HT1080 (cell line): ENCODE data around the genes STARD13 and NBEA.

RAMPAGE:
- cytosol, long total RNA, result no peak
- long total RNA, result no peak
- nucleus, long total RNA, result no peak
Measured at GRCh38 chr13:32413107-32413688, 14.7 kb downstream of the N4BP2L1 start.

DNA sequence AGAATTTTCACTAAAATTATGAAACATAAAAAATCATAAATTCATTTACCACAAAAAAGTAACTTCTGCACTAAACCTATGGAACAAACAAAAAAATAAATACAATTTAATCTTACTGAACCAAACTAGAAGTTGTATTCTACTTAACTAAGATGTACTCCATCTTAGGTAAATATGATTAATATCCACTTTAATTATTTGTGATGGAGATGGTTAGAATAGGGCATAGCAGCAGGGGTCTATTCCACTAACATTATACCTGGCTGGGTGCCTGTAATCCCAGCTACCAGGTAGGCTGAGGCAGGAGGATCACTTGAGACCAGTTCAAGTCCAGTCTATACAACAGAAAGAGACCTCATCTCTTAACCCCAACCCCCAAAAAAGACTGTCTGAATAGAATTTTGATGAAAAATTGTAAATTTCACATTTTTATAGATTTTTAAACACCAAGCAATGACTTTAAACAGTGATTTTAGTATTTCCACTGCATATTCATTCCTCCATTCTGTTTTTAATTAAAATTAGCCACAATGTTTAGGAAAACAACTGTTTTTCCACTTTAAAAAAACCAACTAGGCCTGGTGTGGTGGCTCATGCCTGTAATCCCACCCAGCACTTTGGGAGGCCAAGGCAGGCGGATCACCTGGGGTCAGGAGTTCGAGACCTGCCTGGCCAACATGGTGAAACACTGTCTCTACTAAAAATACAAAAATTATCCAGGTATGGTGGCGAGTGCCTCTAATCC lies 24.1 kb downstream of the N4BP2L2 start:
RAMPAGE:
- cytosol, long total RNA, result no peak
- long total RNA, result no peak
- nucleus, long total RNA, result no peak

DNA sequence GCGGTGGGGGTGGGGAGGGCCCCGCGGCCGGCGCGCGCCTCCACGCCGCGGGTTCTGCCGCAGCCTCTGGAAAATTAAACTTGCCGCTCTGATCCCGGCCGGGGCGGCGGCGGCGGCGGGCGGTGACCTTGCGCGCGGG lies 433 bp downstream of the PDS5B start:
RAMPAGE:
- cytosol, long total RNA, result no peak
- long total RNA, result no peak
- nucleus, long total RNA, result no peak

DNA sequence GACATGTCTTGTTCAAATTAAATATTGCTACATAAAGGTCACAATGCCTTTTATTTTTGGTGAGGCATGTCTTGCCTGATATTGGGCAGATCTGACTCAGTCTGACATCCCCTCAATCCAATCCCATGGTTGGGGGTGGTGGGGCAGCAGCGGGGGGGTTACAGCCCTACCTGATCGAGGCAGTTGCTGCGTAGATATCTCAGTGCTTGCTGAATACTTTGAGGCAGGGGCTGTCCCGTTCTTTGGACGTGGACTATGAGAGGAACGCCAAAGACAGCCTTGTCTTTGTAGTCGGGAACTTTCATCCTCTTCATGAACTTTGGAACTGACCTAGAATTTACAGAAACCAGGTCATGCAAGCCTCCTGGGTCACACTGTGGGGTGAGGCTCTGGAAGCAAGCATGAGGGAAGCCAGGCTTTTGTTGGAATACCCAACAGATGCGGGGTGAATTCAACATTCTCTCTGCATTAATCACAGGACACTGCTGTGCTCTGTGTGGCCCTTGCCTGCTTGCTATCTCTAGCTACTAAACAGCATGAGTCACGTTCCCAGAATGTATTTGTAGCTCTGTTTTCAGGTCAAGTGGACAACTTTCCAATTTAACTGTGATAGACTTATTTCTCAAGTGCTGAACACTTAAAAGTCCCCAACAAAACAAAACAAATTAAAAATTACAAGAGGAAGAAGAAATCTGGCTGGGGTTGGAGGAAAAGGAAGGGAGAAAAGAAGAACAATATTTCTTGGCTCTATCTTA lies 109.9 kb downstream of the KL start:
RAMPAGE:
- cytosol, long total RNA, result no peak
- long total RNA, result no peak
- nucleus, long total RNA, result no peak

RAMPAGE:
- cytosol, long total RNA, result no peak
- long total RNA, result no peak
- nucleus, long total RNA, result no peak
Measured at GRCh38 chr13:33182750-33183321, 102.7 kb downstream of the STARD13 start.

DNA sequence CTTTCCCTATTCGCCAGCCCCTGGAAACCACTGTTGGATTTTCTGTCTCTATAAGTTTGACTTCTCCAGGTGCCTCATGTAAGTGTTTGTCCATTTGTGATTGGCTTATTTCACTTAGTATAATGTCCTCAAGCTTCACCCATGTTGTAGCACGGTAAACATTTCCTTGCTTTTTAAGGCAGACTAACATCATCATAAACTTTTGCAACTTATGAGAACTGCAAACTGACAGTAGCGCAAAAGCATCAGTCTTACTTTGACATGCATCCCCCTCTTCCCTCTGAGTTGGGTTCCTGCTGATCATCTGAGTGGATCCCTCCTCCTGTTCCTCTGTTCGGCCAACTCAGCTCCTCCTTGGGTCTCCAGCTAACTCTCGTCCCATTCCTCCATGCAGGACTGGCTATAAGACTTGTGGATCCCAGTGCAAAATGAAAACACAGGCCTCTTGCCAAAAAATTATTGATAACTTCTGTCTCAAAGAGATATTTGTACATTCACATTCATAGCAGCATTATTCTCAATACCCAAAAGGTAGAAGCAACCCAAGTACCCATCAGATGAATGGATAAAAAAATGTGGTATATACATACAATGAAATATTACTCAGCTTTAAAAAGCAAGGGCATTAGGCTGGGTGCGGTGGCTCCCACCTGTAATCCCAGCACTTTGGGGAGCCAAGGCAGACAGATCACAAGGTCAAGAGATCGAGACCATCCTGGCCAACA lies 64.2 kb downstream of the STARD13 start:
RAMPAGE:
- cytosol, long total RNA, result no peak
- long total RNA, result no peak
- nucleus, long total RNA, result no peak

GRCh38 chr13:33234429-33234952 lies 51.1 kb downstream of the STARD13 start:
RAMPAGE:
- cytosol, long total RNA, result no peak
- long total RNA, result no peak
- nucleus, long total RNA, result no peak

DNA sequence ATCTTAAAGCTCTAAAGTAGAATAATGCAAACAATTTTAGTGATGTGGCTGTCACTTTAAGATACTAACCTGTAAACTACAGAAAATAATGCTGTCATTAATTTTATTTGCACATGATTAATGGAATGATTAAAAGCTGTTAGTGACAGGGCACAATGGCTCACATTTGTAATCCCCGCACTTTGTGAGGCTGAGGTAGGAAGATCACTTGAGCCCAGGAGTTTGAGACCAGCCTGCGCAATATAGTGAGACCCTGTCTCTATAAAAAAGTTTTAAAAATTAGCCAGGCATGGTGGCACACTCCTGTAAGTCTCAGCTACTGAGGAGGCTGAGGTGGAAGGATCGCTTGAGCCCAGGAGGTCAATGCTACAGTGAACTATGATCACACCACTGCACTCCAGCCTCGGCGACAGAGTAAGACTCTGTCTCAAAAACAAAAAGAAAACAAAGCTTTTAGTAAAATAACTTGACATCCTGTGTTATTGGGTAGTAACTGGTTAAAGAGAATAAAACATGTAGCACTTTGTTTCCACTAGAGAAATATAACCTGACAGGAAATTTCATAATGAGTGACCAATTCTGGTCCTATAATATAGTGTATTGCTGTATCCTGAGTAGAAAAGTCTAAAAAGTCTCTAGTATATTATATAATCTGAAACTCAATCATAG lies 2.8 kb downstream of the STARD13 start:
RAMPAGE:
- cytosol, long total RNA, result no peak
- long total RNA, result no peak
- nucleus, long total RNA, result no peak

GRCh38 chr13:33285402-33286238 lies at the start of gene STARD13:
STARD13 (minus strand) TSS chr13:33285755.
RAMPAGE:
- cytosol, long total RNA, result start-site peak on the minus strand at chr13:33285664-33285731, 24 and 104 reads in 2 replicates
- long total RNA, result no peak
- nucleus, long total RNA, result no peak

GRCh38 chr13:33286239-33286439 lies 584 bp upstream of the STARD13 start:
RAMPAGE:
- cytosol, long total RNA, result no peak
- long total RNA, result no peak
- nucleus, long total RNA, result no peak

RAMPAGE:
- cytosol, long total RNA, result no peak
- long total RNA, result no peak
- nucleus, long total RNA, result no peak
Measured at GRCh38 chr13:33316701-33317386, 31.3 kb upstream of the STARD13 start.

RAMPAGE:
- cytosol, long total RNA, result no peak
- long total RNA, result no peak
- nucleus, long total RNA, result no peak
Measured at GRCh38 chr13:33351110-33351642, 65.6 kb upstream of the STARD13 start.

RAMPAGE:
- cytosol, long total RNA, result no peak
- long total RNA, result no peak
- nucleus, long total RNA, result no peak
Measured at GRCh38 chr13:33494696-33495253, 209.2 kb upstream of the STARD13 start.

DNA sequence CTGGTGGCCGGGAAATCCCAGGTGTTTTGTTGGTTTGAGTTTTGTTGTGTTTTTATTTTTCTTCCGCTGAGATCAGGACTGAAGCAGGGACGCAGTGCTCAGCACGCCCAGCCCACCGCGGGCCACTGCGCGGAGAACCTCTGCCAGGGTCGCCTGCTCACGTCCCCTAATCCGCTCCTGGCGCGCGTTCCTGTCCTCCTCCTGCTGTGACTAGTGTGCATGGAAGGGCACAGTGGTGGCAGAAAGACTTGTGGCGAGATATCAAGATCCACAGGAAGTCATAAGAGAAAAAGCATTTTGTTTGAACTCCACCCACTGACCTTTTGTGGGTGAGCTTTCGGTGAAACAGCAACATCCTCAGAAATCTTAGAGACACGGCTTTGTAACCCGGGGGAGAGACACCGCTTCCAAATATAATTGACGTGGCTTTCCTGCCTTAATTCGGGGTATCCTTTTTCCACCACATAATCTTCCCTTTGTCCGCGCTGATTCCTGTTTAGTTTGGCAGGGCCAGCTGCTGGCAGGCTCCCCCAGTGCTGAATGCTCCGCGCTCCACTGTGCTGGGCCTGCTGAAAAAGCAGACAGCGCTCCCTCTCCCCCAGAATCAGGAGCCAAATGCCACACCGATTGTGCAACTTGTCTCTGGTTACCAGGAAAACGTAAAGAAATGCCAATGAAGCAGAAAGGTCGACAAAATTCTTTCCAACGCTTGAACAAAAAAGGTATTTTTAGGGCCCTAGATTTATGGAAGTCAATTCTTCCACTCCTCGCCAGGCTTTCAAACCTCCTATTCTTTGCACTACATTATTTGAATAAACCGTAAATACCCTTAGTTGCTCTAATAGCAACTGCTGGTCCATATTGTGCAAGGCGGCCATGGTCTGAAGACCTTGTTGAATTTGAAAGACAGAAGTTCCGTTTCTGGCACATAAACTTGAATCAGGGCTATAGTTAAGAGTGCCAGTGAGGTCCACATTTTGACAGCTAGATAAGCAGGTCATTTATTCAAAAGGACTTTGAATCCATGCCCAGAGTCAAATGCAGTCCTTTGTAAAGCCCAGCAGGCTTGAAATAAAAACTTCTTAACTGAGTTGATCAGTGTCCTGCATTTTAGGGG lies 206.9 kb upstream of the RFC3 start:
RAMPAGE:
- cytosol, long total RNA, result no peak
- long total RNA, result no peak
- nucleus, long total RNA, result no peak

DNA sequence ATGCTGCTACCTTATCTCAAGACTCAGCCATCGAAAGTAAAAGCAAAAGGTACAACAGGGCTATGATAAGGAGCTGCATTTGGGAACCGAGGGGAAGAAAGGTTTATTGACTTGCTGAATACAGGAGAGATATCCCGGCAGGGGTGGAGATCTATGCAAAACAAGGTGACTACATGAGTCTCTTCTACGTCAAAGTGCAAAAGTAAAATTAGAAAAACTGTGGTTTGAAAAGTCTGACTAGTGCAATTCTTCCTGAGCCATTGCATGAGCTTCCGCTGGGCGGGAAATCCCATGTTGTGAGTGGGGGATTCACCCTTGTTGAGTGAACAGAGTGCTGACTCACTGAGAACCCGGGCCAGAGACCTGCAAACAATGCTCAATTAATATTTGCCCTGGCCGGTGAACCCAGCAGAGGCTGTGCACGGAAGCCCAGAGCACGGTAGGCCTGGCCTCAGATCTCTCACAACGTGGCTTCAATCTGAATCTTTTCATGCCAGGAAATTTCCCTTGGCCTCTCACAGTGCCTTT lies 138.7 kb upstream of the RFC3 start:
RAMPAGE:
- cytosol, long total RNA, result start-site peak on the plus strand centred at position 347 of the sequence, 88 bp wide, 25 and 16 reads in 2 replicates
- long total RNA, result no peak
- nucleus, long total RNA, result no peak

DNA sequence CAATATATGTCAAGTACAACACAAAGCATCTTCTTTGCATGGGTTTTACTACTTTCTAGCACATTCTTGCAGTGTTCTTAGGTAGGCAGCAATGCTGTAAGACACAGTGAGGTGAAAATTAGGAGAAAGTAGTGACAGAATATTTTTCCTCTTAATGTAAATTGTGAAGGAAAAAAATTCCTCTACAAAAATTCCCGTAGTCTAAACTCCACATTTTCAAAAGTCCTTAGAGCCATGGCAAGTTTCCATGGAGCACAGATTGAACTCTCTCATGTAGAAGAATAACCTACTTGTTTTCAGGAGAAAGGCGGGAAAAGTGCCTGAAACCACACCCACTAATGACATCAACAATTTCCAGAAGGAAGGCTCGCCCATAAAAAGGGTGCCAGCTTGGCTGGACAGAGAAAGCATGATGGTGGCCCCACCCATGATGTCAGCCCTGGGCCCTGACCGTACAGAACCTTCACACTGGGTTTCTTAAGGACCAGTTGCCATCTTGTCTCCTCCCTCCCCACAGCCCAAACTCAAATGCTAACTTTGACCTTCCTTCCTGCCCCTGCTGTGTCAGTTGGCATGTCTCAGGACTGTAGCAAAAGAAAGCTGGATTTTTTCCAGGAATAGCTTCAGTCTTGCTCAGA lies 89.8 kb upstream of the RFC3 start:
RAMPAGE:
- cytosol, long total RNA, result no peak
- long total RNA, result no peak
- nucleus, long total RNA, result no peak

DNA sequence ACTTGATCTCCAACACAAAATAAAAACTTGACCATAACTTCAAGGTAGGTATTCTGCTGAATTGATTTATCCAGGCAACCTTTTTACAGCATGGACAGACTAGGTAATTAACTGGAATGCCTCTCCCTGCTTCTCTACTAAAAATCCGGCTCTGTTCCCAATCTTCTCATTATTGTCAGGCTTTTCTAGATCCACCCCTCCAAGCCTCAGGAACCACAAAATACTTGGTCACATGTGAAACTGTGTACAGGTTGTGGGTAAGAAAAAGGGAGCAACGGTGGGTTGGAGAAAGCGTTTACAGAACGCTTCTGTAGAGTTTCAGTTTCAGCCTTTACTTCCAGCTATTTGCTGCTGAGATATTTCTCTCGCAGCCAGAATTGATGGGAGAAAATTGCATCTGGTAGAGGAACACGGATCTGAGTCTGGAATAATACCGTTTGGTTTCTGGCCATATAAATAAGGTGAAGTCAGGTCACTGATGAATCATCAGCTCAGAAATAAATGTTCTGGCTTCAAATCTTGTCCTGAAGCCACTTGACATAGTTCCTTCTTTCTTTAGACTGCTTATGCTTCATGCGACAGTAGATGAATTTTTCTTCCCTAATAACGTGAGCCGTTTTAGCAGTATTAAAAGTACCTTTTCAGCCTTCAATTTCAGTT lies 20.4 kb upstream of the RFC3 start:
RAMPAGE:
- cytosol, long total RNA, result no peak
- long total RNA, result no peak
- nucleus, long total RNA, result no peak

RAMPAGE:
- cytosol, long total RNA, result no peak
- long total RNA, result no peak
- nucleus, long total RNA, result no peak
Measured at GRCh38 chr13:34941380-34942580, at the start of gene NBEA. NBEA (plus strand) TSS chr13:34942270.

RAMPAGE:
- cytosol, long total RNA, result no peak
- long total RNA, result no peak
- nucleus, long total RNA, result no peak
Measured at GRCh38 chr13:35159063-35159977, 217.2 kb downstream of the NBEA start.

GRCh38 chr13:35474616-35475027 lies 1.9 kb downstream of the MAB21L1 start:
RAMPAGE:
- cytosol, long total RNA, result no peak
- long total RNA, result no peak
- nucleus, long total RNA, result no peak